HT1080 (cell line): ENCODE measurements around a stretch of chr16.

GRCh38 chr16:3881583-3881948, 1.1 kb upstream of the CREBBP start:
RAMPAGE:
- cytosol, long total RNA: no peak
- long total RNA: no peak
- nucleus, long total RNA: no peak

DNA sequence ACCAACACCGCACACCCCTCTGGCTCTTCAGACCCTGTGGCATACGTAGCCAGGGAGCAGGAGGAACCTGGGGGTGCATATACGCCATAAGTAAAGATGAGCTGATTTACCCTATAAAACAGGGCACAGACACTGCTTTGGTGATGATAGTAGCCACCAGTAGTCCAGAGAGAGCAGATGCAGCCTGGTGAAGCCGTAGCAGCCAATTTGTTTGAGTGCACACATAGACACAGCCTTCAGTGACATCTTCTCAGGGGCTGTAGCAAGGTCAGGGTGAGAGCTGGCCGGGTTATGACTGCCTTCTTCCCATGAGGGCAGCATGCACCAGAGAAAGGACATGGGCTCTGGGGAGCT, 35.6 kb upstream of the CREBBP start:
RAMPAGE:
- cytosol, long total RNA: no peak
- long total RNA: no peak
- nucleus, long total RNA: no peak

RAMPAGE:
- cytosol, long total RNA: no peak
- long total RNA: no peak
- nucleus, long total RNA: no peak
These were observed 97.8 kb downstream of the ADCY9 start for GRCh38 chr16:4018432-4018797.

DNA sequence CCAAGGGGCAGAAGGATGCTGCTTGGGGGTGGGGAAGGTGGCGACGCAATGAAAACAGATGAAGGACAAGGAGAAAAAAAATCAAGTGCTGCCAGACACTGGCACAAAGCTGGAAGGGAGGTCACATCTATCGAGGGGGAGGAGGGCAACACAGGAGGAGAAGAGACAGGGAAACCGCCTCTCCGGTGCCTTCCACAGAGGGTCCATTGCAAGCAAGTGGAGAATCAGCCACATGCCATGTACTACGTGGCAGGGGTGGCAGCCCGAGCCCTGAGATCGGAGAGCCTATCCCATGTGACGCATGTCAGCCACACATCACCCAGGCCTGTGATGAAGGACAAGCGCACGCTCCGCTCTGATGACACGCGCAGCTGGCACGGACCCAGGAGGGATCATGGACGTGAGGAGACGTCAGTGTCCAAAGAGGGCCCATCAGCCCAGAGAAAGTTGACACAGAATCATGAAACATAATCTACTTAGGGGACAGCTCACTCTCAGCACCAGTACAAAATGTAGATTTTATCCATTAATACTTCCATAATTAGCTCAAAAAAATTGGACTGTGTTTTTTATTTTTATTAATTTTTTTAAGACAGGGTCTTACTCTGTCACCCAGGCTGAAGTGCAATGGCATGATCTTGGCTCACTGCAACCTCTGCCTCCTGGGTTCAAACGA, 30.0 kb downstream of the ADCY9 start:
RAMPAGE:
- cytosol, long total RNA: no peak
- long total RNA: no peak
- nucleus, long total RNA: no peak

RAMPAGE:
- cytosol, long total RNA: no peak
- long total RNA: no peak
- nucleus, long total RNA: no peak
These were observed 58.2 kb downstream of the SRL start for GRCh38 chr16:4183269-4184403.

GRCh38 chr16:4218132-4218865, 23.6 kb downstream of the SRL start:
RAMPAGE:
- cytosol, long total RNA: no peak
- long total RNA: no peak
- nucleus, long total RNA: no peak

RAMPAGE:
- cytosol, long total RNA: no peak
- long total RNA: no peak
- nucleus, long total RNA: no peak
These were observed 11.7 kb upstream of the SRL start for GRCh38 chr16:4253157-4254449.

DNA sequence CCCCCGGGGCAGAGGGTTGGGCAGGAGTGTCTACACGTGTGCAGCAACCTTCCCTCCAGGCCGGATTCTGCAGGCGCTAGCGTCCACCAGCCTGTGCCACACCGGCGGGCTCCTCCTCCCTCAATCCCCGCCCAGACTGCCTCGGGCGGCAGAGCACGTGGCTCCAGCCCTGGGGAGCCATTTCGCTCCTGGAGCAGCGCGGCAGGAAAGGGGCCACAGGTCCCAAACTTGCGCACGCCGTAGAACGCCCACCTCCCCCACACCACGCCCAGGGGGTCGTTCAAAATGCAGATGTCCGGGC, 1.7 kb downstream of the TFAP4 start:
RAMPAGE:
- cytosol, long total RNA: no peak
- long total RNA: no peak
- nucleus, long total RNA: no peak

GRCh38 chr16:4273884-4274645, 1.2 kb upstream of the TFAP4 start:
RAMPAGE:
- cytosol, long total RNA: no peak
- long total RNA: no peak
- nucleus, long total RNA: no peak

DNA sequence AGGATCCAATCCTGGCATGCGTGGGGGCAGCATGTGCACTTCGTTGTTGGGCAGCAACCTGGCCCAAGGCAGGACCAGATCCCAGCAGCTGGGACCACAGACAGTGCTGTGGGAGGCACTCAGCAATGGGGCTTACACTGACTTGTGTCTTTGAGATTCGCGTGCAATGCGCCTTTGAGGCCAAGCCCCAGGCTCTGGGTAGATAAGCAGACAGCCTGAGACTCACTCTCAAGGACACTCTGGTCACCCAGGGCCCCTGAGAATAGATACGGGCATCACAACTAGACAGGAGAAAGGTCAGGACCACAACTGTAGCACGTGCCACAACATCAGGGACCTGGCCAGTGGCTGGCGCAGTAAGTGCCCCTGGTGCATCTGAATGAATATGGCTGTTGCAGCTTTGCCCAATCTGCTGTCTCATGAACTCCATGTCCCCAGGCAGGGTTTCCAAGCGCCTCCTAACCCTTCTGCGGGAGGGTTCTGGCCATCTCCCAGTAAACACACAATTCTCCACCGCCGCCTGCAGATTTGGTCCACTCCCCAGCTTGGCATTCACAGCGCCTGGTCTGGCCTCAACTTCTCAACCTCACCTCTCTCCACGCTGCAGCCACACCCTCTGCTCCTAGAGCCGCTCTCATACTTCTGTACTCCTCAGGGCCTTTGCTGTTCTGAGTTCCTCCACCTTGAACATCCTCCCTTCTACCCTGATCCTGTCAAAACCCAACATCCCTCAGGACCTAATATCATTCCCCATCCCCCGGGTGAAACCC, 3.1 kb downstream of the PAM16 start:
RAMPAGE:
- cytosol, long total RNA: no peak
- long total RNA: no peak
- nucleus, long total RNA: no peak

RAMPAGE:
- cytosol, long total RNA: no peak
- long total RNA: no peak
- nucleus, long total RNA: no peak
These were observed 5.1 kb upstream of the VASN start for GRCh38 chr16:4366592-4366852.

DNA sequence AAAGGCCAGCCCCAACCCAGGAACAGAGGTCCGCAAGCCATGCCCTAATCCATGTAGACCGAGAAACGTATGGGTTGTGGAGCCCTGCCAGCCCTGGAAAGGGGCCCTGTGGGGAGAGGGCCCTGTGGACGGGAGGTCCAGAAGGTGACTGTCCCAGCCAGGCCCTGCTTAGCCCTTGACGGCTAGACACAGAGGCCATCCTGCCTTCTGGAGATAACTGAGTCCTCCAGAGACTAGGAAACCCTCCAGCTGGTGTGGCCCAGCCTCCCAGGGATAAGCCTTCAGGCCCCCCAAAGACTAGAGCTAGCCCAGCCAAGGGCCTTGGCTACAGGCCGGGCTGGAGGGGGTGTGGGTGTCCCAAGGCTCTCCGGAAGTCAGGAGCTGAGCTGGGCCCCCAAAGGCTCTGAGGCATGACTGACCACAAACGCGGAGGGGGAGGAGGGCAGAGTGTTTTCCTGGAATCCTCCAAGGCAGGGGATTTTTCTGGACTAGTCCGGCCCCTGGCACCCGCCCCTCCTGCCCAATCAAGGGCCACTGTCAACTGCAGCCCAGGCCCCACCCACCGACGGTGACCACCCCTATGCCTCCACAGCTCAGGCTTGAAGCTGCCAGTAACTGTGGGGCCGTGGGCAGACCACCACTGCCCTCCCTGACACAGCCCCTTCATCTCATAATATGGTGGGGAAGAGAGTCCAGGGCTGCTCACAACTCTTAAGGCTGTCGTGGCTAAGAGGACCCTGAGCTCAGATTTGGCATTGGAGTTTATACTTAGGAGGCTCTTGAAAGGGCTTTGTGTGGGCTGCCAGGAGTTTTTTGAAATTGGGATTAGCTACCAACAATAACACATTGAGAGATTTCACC, 887 bp upstream of the VASN start:
RAMPAGE:
- cytosol, long total RNA: no peak
- long total RNA: no peak
- nucleus, long total RNA: no peak

RAMPAGE:
- cytosol, long total RNA: no peak
- long total RNA: no peak
- nucleus, long total RNA: no peak
These were observed 2.4 kb downstream of the VASN start for GRCh38 chr16:4373732-4374735.

DNA sequence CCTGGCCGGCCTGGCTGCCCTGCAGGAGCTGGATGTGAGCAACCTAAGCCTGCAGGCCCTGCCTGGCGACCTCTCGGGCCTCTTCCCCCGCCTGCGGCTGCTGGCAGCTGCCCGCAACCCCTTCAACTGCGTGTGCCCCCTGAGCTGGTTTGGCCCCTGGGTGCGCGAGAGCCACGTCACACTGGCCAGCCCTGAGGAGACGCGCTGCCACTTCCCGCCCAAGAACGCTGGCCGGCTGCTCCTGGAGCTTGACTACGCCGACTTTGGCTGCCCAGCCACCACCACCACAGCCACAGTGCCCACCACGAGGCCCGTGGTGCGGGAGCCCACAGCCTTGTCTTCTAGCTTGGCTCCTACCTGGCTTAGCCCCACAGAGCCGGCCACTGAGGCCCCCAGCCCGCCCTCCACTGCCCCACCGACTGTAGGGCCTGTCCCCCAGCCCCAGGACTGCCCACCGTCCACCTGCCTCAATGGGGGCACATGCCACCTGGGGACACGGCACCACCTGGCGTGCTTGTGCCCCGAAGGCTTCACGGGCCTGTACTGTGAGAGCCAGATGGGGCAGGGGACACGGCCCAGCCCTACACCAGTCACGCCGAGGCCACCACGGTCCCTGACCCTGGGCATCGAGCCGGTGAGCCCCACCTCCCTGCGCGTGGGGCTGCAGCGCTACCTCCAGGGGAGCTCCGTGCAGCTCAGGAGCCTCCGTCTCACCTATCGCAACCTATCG, 10.2 kb downstream of the VASN start:
RAMPAGE:
- cytosol, long total RNA: no peak
- long total RNA: no peak
- nucleus, long total RNA: no peak

DNA sequence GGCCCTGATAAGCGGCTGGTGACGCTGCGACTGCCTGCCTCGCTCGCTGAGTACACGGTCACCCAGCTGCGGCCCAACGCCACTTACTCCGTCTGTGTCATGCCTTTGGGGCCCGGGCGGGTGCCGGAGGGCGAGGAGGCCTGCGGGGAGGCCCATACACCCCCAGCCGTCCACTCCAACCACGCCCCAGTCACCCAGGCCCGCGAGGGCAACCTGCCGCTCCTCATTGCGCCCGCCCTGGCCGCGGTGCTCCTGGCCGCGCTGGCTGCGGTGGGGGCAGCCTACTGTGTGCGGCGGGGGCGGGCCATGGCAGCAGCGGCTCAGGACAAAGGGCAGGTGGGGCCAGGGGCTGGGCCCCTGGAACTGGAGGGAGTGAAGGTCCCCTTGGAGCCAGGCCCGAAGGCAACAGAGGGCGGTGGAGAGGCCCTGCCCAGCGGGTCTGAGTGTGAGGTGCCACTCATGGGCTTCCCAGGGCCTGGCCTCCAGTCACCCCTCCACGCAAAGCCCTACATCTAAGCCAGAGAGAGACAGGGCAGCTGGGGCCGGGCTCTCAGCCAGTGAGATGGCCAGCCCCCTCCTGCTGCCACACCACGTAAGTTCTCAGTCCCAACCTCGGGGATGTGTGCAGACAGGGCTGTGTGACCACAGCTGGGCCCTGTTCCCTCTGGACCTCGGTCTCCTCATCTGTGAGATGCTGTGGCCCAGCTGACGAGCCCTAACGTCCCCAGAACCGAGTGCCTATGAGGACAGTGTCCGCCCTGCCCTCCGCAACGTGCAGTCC, 10.9 kb downstream of the VASN start:
RAMPAGE:
- cytosol, long total RNA: no peak
- long total RNA: no peak
- nucleus, long total RNA: no peak

RAMPAGE:
- cytosol, long total RNA: no peak
- long total RNA: no peak
- nucleus, long total RNA: no peak
These were observed 24.7 kb downstream of the HMOX2 start for GRCh38 chr16:4500880-4501258.

RAMPAGE:
- cytosol, long total RNA: no peak
- long total RNA: no peak
- nucleus, long total RNA: no peak
These were observed 25.0 kb downstream of the HMOX2 start for GRCh38 chr16:4501259-4501578.

GRCh38 chr16:4625552-4626091, 996 bp downstream of the MGRN1 start:
RAMPAGE:
- cytosol, long total RNA: no peak
- long total RNA: no peak
- nucleus, long total RNA: no peak

GRCh38 chr16:4670932-4671850, 22.2 kb upstream of the NUDT16L1 start:
RAMPAGE:
- cytosol, long total RNA: no peak
- long total RNA: no peak
- nucleus, long total RNA: no peak

DNA sequence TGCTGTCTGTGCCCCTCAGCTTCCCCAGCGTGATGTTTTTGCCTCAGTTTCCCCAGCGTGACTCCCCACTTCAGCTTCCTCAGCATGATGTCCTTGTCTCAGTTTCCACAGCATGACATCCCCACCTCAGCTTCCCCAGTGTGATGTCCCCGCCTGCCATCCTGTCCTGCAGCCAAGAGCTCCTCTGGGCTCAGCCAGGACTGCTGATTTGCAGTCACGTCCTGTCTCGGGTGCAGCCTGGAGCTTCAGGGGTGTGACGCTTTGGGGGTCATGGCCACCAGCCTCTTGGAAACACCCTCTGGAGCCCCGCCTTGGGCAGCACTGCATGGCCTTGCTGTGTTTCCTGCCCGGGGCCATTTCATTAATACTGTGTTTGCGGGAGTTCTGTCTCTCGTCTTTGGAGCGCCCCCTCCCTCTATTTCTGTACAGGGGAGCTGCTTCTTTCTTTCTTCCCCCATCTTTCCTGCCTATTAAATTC, 16.5 kb upstream of the NUDT16L1 start:
RAMPAGE:
- cytosol, long total RNA: no peak
- long total RNA: no peak
- nucleus, long total RNA: no peak